Diencephalon (tissue), 2 donors: ENCODE measurements around a stretch of chr1.

DNA sequence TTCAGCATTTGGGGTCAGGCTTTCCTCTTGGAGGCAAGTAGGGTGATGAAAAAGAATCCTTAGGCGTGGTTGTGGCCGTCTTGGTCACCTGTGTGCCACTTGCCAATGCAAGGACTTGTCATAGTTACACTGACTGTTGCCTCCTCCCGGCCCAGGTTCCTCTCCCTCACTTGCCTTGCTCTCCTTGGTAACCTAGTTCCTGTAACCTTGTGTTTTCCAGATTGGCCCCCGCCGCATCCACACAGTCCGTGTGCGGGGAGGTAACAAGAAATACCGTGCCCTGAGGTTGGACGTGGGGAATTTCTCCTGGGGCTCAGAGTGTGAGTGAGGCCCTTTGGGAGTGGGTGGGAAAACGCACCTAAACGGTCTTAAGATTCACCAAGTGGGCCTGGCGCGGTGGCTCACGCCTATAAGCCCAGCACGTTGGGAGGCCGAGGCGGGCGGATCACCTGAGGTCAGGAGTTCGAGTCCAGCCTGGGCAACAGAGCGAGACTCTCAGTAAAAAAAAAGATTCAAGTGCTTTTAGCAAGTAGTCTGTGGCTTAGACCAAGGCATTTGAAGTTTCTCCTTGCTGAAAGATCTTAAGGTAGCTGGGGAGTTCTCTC, 1.2 kb downstream of the RPS8 start:
- RAMPAGE, long total RNA = no peak

DNA sequence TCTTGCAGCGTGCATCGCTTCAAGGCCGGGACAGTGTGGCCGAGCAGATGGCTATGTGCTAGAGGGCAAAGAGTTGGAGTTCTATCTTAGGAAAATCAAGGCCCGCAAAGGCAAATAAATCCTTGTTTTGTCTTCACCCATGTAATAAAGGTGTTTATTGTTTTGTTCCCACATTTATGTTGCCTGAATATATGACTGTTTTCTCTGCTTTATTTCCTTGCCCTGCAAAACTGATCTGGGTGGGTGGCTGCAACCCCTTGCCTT, 3.2 kb downstream of the RPS8 start:
- RAMPAGE, long total RNA = no peak

GRCh38 chr1:44817046-44818461, 9.2 kb downstream of the BTBD19 start:
- RAMPAGE, long total RNA = no peak

DNA sequence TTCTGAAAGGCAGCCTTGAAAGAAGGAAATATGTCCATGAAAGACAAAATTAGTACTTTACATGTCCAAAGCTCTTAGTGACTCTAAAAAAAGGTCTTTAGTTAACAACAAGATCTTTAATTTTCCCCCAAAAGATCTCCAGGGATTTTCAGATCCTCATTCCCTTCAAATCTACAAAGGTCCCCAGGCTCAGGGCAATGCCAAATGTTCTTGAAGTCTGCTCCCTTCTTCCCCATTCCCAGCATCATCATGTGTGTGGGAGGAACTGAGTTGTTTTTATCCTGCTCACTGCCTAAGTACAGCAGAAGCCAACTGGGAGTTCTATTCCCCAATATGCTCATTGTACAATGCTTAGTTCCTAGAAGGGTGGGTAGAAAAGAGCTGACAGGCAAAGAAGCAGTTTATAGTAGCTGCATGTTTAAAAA, 60.2 kb upstream of the PTCH2 start:
- RAMPAGE, long total RNA = no peak

GRCh38 chr1:45010102-45011097, 724 bp downstream of the HECTD3 start:
- RAMPAGE, long total RNA = no peak

DNA sequence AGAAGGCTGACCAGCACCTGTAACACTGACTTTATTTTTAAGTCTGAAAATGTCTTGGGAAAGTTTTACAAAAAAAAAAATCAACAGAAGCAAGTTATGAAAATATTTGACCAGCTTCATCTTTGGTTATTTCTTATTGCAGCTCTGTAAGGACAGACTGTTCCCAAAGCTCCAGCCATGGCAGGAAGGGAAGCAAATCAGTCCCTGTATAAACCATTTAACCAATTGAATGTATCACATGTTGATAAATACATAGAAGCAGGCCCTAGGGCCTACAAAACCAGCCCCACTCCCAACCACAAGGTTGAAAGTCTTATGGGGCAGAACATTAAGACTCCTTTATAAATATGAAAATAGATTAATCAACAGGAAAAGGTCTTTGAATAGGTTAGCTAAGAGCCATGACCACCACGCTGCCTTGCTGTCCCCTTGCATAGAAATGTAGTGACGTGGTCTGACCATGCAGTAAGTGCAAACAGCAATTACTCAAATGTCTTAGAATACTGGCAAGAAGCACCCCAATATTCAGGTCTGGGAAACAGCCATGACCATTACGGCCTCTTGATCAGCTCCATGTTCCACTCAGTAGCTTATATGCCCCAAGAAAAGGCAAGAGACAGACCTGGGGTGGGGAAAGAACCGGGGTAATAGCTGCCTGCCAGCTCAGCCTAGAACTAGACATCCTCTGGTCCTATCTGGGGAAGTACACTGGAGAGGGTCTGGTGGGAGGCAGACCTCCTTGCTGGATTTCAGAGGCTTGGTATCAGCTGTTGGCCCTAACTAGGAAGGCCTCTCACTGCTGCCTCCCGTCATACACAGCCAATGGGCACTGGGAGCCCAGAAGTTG, 4.1 kb downstream of the TOE1 start:
- RAMPAGE, long total RNA = no peak

DNA sequence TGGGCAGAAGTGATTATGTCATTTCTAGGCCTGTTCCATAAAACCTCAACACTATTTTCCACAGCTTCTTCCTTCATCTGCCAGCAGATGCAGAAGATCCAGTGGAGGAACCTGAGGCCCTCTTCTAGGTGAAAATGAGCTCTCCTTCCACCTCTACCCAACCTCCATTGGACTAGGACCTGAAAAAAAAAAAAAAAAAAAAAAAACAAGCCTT, 58.7 kb downstream of the TOE1 start:
- RAMPAGE, long total RNA = no peak

- RAMPAGE, long total RNA = no peak
Observed at GRCh38 chr1:45521130-45521302, 668 bp downstream of the PRDX1 start.

- RAMPAGE, long total RNA = no peak
Observed at GRCh38 chr1:45604515-45605152, 19.2 kb downstream of the CCDC17 start.

GRCh38 chr1:45802527-45803240, 728 bp upstream of the MAST2 start:
- RAMPAGE, long total RNA = no peak

GRCh38 chr1:45973034-45973391, 159.4 kb downstream of the PIK3R3 start:
- RAMPAGE, long total RNA = no peak

GRCh38 chr1:46043313-46044104, 88.9 kb downstream of the PIK3R3 start:
- RAMPAGE, long total RNA = no peak

GRCh38 chr1:46173192-46173995, 1.5 kb upstream of the TSPAN1 start:
- RAMPAGE, long total RNA = no peak

DNA sequence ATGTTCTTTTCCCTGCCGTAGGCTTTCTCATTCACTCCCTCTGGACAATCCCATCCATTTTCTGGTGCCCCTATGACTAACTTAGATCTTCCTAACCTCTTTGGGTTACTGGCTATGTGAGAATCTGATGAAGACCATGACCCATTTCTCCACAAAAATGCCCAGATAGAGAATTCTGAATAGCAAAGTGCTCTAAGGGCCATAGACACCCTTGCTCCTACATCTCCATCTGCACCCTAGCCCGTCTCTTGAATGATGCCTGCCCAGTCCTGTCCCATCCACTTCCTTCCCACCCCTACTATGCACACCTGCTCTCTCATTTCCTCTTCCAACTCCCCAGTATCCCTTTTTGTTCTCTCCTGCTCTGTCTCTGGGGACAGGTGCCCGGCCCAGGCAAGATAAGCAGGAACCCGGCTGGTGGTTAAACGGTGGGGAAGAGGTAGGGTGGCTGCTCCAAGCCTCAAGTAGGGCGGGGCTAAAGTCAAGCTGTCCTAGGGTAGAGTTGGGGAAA, 10.2 kb downstream of the POMGNT1 start:
- RAMPAGE, long total RNA = no peak

DNA sequence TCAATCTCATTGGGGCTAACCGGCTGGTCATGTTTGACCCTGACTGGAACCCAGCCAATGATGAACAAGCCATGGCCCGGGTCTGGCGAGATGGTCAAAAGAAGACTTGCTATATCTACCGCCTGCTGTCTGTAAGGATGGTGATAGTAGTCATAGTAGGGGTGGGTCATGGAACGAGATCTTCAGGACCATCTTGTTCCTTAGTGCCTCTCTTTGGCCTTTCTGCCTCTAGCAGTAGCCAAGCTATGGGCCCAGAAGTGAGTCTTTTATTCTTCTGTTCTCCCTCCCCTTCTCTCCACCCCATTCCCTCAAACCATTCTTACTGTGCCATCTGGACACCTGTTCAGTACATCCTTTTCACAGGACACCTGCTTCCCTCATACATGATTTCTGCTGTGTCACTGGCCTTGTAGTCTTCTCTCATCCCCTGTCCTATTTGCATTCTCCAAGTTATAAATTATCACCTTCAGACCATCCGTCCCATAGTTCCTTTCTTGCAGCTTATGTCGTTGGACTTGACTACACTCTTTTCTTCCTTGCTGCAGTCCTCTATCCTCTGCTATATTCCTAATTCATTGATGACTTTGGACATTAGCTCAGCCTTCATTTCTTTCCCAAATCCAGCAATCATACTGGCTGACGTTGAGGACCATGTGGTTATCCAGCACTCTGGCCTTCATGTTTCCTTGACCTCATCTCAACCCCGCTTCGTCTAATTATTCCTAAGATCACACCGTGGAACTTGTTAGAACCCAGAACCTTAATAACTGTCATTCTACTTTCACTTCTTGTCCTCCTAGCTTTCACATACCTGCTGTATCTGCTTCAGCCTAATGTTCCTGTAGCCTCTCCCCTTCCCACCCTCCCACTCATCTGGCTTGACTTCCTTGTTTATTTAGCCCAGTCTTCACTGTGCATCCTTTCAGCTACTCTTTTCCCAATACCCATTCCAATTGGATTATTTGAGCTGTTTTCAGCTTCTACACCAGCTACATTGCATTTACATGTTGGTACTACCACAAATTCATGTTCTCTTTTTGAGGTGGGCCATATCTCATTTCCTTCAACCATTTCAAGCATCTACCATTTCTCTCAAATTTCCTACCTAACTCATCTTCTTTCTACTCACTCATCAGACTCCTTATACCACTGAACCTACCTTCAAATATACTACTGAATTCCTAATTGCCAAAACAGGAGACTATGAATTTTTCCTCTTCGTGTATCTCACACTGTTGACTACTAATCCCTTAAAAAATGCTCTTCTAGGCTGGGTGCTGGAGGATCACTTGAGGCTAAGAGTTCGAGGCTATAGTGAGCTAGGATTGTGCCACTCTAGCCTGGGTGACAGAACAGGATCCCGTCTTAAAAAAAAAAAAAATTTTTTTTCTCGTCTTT, 27.5 kb downstream of the RAD54L start:
- RAMPAGE, long total RNA = no peak

- RAMPAGE, long total RNA = no peak
Observed at GRCh38 chr1:46285820-46286742, 17.3 kb downstream of the LRRC41 start.

- RAMPAGE, long total RNA = no peak
Observed at GRCh38 chr1:46287648-46288540, 15.5 kb downstream of the LRRC41 start.

GRCh38 chr1:46302488-46302686, 1.0 kb downstream of the LRRC41 start:
- RAMPAGE, long total RNA = no peak

DNA sequence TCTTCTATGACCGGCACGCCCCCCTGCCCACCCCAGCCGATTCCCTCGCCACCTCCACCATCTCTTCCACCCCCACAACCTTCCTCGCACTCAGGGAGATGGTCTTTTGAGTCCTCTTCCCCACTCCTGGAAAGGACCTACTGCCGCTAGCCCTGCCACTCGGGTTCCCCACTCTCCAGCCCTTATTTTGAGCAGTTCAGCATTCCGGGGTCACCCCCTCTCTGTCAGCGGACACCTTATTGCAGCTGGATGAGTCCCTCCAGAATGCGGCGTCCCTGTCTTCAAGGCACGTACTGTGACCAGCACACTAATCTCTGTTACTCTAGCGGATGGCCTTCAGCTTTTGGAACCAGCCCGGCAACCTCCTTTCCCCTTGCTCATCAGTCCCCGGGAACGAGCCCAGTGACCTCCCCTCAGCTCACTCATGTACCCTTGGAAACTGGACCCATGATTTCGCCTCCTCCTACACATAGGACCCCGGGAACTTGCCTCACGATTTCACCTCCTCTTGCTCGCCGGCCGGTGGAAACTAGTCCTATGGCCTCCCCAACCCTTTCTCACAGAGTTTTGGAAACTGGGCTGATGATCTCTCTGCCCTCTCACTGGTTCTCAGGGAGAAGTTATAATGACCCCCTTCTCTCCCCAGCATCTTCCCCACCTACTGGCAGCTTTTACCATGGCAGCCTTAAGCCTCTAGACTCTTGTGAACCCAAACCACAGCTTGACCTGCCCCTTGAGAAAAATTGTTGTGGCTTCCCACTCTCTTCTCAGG, 1.2 kb downstream of the NSUN4 start:
- RAMPAGE, long total RNA = no peak

DNA sequence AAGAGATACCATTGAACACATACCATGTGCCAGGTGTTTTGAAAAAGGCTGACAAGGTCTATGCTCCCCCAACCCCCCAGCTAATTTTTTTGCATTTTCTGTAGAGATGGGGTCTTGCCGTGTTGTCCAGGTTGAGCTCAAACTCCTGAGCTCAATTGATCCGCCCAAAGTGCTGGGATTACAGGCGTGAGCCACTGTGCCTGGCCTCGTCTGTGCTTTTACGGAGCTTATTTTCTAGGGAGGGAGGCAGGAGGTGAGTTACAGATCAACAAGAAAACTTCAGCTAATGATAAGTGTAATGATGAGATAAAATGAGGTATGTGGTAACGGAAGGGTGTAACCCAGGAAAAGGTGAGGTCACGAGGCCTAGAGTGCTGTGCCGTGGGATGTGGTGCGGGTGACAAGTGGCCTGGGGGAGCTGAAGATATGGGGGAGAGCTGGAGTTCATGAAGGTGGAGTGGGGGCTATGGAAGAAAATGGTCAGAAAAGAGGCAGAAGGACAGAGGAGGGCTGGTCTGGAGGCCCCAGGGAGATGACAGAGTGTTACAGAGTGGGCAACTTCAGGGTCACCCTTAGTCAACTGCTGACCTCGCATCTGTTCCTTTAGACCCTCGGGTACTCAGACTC, 28.3 kb downstream of the FAAH start:
- RAMPAGE, long total RNA = no peak